ENCODE results near the genes LYSMD4, CERS3 and SNRPA1.

DNA sequence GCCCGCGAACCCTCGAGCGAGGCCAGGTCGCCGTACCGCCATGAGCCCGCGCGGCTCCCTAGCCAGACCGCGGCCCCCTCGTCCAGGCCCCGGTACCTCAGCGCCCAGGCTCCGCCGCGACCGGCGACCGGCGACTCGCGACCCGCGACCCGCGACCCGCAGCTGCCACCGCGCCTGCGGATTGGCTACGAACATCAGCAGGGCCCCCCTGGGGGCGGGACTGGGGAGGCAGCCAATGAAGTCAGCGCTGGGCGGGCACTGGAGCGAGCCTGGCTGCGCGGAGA, at the start of gene LYSMD4:
Gene LYSMD4 (minus strand): TSS at position 189 of the 284 bp plus-strand sequence.
- PRO-cap, 4 experiments = peak in 4 of 4 experiments; most common minus-strand start position 153 of the sequence (in 2)
- RAMPAGE, long total RNA, 2 experiments = no peak in any of the 2 experiments

GRCh38 chr15:100114456-100115094, 227.2 kb downstream of the ADAMTS17 start:
- PRO-cap, 4 experiments = no peak in any of the 4 experiments
- RAMPAGE, long total RNA, 2 experiments = no peak in any of the 2 experiments

GRCh38 chr15:100350524-100350934, 8.8 kb upstream of the ADAMTS17 start:
- PRO-cap, 4 experiments = peak in 4 of 4 experiments; most common plus-strand start chr15:100350839 (in 2); most common minus-strand start chr15:100350713 (in 2)
- RAMPAGE, long total RNA, 2 experiments = start-site peak on the minus strand in 1 of 2 experiments, at chr15:100350612-100350763 at its widest, 12 reads per replicate

GRCh38 chr15:100373163-100374141, 31.7 kb upstream of the ADAMTS17 start:
- PRO-cap, 4 experiments = peak in 4 of 4 experiments; most common plus-strand start chr15:100373350 (in 2); most common minus-strand start chr15:100374074 (in 4)
- RAMPAGE, long total RNA, 2 experiments = no peak in any of the 2 experiments

GRCh38 chr15:100528711-100529081, at the start of gene CERS3:
TSS of gene CERS3 (minus strand) at chr15:100528950.
- PRO-cap, 4 experiments = no peak in any of the 4 experiments
- RAMPAGE, long total RNA, 2 experiments = no peak in any of the 2 experiments

DNA sequence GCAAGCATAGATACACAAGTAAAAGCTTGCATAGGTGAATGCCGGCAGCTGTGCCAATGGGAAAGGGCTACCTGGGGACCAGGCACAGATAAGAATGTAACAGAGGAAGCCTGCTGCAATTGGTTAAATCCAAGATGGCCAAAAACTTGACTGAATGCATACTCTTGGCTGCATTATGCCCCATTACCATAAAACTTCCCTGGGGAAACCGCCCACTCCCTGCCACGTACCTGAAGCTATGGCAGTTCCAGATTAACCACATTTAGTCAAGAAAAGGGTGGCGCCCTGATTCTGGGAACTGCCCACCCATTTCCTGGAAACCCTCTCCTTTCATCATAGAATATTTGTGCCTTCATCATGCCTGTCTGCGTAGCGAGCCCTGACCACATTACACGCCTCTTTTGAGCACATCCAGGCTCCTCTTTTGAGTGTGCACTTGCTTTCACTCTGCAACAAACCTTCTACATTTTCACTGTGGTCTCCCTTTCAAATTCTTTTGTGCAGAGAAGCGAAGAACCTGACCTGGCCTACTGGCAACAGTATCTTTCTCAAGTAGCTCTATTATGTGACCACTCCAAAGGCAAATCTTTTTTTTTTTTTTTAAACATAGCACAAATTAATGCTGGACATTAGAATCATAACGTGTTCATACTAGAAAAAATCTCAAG, 5.2 kb downstream of the LINS1 start:
- PRO-cap, 4 experiments = peak in 1 of 4 experiments; most common minus-strand start position 240 of the sequence (in 1)
- RAMPAGE, long total RNA, 2 experiments = no peak in any of the 2 experiments

DNA sequence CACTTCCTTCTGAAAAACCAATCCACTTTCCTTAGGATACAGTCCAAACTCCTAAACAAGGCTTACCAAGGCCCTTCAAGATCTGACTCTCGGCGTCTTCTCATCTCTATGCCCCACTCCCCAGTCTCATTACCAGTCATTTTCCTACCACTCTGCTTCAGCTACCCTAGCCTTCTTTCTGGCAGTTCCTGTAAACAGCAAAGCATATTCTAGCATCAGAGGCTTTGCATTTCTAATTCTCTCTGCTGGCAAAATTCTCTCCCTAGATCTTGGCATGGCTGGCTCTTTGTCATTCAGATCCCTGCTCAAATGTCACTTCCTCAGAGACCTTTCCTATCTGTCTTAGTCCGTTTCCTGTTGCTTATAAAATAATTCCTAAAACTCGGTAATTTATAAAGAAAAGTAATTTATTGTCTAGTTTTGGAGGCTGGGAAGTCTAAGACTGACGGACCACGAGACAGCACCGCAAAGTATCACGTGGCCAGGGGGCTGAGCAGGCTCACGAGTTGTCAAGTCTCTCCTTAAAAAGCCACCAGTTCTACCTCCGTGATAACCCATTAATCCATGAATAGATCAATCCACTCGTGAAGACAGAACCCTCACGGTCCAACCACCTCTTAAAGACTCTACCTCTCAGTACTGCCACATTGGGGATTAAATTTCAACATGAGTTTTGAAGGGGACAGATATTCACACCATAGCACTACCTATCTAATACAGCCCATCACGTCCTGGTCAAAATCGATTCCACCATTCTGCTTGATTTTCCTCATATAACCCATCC, 942 bp downstream of the LINS1 start:
- PRO-cap, 4 experiments = no peak in any of the 4 experiments
- RAMPAGE, long total RNA, 2 experiments = no peak in any of the 2 experiments

DNA sequence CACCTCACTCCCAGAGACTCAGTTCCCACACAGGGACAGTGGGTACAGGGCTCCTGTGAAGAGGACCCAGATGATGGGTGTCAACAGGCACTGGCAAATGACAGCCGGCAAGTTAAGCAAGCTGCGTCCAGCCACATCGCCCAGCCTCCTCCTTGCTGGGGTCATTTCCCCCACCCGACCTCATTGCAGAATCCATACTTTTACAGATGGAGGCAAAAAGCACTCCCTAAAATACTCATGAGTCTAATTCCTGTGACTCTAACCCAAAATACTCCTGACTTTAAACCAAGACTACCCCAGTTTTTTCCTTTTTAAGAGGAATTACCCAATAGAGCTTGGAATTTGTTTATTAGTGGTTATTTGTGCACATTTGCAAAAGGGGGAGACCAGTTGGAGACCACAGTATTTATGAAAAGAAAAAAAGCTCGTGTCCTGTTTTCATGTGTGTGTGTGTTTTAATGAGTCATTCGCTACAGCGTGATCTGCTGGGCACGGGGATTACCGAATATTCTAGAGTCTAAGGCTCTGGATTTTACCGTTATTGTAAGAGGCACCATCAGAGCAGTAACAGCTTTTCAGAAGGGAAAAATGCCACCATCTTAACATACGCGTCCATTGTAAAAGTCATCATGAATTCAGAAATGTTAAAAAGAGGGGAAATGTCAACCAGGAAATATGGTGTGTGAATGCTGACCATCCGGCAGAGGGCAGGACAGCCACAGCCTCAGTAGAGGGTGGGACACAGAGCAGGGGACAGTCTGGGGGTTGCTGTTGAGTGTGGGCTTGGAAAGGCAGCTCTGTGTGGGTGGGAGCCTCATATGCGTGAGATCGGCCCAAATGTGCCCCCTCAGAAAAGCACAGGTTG, 69.3 kb downstream of the ASB7 start:
- PRO-cap, 4 experiments = no peak in any of the 4 experiments
- RAMPAGE, long total RNA, 2 experiments = no peak in any of the 2 experiments

- PRO-cap, 4 experiments = no peak in any of the 4 experiments
- RAMPAGE, long total RNA, 2 experiments = no peak in any of the 2 experiments
Observed at GRCh38 chr15:100759590-100760113, 120.0 kb upstream of the ALDH1A3 start.

GRCh38 chr15:100917872-100918756, 1.0 kb upstream of the LRRK1 start:
- PRO-cap, 4 experiments = peak in 2 of 4 experiments; most common plus-strand start chr15:100918218 (in 1)
- RAMPAGE, long total RNA, 2 experiments = no peak in any of the 2 experiments

DNA sequence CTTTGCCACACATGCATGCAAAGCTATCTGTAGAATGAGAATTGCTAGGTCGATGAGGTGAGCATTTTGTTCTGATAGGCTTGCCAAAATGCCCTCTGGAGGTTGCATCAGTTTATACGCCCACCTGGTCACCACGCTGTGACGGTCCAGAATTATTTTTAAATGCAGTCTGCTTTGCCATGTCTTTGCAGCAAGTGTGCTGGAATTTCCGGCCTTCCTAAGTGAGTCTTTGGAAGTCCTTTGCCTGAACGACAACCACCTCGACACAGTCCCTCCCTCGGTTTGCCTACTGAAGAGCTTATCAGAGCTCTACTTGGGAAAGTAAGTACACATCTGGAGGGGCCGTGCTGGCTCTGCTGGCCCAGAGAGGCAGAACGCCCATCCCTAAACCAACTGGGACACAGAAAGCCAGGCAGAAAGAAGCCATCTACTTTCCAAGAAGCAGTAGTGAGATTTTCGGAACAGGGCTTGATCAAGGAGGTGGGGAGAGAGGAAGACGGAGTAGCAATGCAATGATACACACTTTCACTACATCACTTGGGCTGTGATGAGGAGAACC, 101.8 kb downstream of the LRRK1 start:
- PRO-cap, 4 experiments = no peak in any of the 4 experiments
- RAMPAGE, long total RNA, 2 experiments = no peak in any of the 2 experiments

DNA sequence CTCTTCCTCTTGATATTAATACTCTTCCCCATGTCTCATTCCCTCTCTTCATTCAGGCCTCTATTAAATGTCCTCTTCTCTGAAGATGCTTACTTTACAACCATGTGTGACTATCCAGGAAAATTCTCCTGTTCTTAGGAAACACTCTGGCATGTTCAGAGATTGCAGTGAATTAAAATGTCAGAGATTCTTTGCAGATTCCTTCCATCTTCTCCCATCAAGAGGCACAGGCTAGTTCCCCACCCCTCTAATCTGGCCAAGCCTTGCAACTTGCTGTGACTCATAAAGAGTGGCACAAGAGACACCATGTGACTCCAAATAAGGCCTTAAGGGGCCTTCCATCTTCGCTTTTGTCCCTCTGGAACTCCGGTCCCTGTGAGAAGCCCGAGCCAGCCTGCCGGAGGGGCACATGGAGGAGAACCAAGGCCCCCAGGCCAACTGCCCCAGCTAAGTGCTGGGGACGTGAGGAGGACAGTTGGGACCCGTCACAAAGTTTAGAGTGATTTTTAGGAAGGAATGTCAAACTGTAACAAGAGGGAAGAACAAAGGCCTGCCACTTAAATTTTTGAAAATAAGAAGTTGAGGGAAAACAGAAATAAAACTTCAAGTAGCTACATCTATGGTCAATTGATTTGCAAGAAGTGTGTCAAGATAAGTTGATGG, 128.3 kb downstream of the CHSY1 start:
- PRO-cap, 4 experiments = no peak in any of the 4 experiments
- RAMPAGE, long total RNA, 2 experiments = no peak in any of the 2 experiments

- PRO-cap, 4 experiments = peak in 4 of 4 experiments; most common plus-strand start chr15:101168365 (in 4); most common minus-strand start chr15:101167815 (in 1)
- RAMPAGE, long total RNA, 2 experiments = no peak in any of the 2 experiments
Observed at GRCh38 chr15:101167574-101168652, 83.9 kb downstream of the CHSY1 start.

- PRO-cap, 4 experiments = no peak in any of the 4 experiments
- RAMPAGE, long total RNA, 2 experiments = no peak in any of the 2 experiments
Observed at GRCh38 chr15:101189740-101190291, 62.0 kb downstream of the CHSY1 start.

GRCh38 chr15:101198732-101199244, 53.1 kb downstream of the CHSY1 start:
- PRO-cap, 4 experiments = peak in 1 of 4 experiments; most common minus-strand start chr15:101198871 (in 1)
- RAMPAGE, long total RNA, 2 experiments = no peak in any of the 2 experiments

DNA sequence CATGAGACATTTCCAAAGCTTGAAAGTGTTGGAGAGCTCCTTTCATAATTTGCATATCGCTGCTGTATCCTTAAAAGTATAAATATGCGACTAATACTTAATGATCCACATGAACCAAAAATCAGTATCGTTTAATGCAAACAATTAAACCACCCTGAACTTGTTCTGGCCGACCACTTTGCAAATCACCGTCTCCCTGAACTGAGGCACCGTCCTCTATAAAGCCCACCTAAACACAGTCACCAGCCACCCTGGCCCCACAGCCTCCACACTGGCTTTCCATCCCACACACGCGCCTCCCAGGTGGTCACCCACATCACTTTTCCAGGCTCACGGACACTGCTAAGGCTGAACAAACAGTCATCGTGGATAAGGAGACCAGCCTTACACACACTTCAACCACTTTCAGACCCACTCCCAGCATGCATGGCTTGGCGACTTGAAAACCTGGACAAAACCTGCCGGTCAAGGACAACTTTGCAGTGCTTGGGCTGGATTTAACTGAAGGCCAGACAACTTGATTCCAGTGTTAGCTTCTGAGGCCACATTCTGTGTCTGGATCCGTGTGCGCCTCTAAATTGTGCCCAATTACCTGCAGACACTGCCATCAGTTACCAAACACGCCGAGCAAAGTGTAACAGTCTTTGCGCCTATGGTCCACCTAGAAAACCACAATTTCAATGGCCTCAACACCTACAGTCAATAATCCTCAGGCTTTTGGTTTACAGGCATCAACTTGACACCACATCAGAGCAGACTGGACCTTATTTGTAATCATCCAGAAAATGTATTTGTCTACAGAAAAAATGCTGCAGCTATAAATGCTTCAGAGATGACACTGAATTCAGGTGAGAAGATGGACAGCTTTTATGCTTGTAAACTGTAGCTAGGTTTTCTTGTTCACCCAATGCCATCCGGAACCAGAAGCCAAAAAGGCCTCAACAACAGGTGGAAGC, 8.3 kb downstream of the CHSY1 start:
- PRO-cap, 4 experiments = no peak in any of the 4 experiments
- RAMPAGE, long total RNA, 2 experiments = no peak in any of the 2 experiments

- PRO-cap, 4 experiments = no peak in any of the 4 experiments
- RAMPAGE, long total RNA, 2 experiments = no peak in any of the 2 experiments
Observed at GRCh38 chr15:101266808-101267211, 10.5 kb downstream of the SELENOS start.

DNA sequence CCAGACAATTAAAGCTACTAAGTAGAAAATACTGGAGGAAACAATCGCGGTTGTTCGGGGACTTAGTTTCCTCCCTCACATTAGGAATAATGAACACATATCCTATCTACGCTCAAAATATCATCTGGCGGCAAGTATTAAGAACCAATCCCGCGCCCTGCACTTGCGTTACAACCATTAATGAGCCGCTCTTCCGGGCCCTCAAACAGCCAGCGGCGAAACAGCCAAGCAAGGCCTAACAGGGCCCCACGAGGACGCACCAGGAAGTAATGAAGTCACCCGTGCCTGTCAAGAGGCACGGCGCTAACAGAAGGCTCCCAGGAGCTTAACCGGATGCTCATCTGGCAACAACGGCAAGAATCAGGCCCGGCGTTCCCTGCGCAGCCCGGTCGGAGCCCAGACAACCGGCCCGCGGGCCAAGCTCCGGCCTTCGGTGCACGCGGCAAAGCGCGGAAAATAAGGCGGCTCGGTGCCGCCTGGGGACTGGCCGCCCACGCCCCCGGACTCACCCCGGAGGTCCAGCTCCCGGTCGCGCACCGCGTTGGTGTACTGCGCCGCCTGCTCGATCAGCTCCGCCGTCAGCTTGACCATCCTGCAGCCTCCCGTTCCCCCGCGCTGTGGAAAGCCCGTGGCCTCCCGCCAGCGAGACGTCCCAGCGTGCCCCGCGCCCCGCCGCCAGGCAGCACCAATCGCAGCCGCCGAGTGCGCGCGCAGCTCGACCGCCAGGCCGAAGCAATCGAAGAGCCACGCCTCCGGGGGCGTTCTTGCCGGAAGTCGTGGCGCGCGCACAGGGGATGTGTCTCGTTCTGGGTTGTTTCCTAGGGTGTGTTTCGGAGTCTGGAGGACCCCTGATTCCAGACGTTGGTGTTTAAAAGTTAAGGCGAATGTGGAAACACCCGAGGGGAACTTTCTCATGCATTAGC, at the start of gene SNRPA1:
Gene SNRPA1 (minus strand): TSS at position 661 of the 923 bp plus-strand sequence.
- PRO-cap, 4 experiments = peak in 4 of 4 experiments; most common plus-strand start position 761 of the sequence (in 4); most common minus-strand start position 179 of the sequence (in 2)
- RAMPAGE, long total RNA, 2 experiments = start-site peak on the minus strand in 2 of 2 experiments, centred at positions 599 to 614 of the sequence, 275 to 527 reads per replicate

- PRO-cap, 4 experiments = no peak in any of the 4 experiments
- RAMPAGE, long total RNA, 2 experiments = no peak in any of the 2 experiments
Observed at GRCh38 chr15:101368378-101368753, 73.3 kb upstream of the SNRPA1 start.

DNA sequence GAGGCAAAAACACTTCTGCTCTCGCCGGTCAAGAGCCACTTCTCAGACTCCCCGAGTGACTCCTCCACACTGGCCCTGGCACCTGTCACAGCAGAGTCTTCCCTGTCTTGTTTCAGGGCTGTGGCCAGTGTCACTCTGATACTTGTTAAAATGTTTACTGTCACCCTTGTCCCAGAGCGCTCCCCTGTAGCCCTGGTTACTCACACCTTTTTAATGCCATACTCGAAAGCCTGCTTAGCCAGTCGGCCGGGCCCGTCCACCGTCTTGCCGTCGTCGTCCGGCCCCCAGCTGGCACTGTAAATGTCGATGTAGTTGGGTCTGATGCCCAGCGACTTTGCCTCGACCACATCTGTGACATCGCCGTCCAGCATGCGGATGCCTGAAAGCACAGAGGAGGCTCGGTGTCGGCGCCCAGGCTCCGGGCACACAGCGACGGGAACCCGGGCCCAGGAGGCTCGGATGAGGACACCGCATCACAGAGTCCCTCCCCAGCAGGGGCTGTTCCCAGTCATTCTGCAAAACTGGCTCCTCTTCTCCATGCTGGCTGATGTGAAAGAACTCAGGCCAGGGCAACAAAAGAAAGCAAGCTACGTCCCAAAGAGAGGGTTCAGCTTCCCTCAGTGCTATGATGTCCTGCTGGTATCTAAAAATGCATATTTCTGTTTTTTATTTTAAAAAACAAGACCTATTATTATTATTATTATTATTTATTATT, 91.2 kb downstream of the PCSK6 start:
- PRO-cap, 4 experiments = no peak in any of the 4 experiments
- RAMPAGE, long total RNA, 2 experiments = no peak in any of the 2 experiments

Data from right lobe of liver (tissue), 4 donors.